ENCODE measurements around the gene ADCYAP1R1.

DNA sequence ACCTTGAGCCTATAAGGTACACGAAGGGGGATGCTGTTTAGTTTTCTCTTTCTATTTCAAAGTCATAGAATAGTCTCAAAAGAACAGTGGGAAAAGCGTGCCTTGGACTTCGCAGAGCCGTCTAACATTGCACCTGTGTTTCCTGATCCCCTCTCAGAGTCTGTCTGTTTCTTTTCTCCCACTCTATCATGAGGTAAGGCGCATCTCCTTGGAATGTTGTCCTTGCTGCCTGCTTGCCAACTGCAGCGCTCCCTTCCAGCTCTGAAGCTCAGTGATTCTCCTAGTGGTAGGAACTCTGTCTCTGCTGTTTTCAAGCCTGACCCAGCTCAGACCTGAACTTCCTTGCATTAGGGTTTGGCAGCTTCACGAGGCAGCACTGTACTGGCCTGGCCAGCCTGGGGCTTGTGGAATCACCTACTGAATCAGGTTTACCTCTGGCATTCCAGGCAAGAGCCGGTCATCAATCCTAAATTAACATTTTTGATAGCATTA is 123.9 kb downstream of the CREB5 start:
- RRBS, 2 experiments, result no CpG with 5 or more reads among the region's 8 CpGs

DNA sequence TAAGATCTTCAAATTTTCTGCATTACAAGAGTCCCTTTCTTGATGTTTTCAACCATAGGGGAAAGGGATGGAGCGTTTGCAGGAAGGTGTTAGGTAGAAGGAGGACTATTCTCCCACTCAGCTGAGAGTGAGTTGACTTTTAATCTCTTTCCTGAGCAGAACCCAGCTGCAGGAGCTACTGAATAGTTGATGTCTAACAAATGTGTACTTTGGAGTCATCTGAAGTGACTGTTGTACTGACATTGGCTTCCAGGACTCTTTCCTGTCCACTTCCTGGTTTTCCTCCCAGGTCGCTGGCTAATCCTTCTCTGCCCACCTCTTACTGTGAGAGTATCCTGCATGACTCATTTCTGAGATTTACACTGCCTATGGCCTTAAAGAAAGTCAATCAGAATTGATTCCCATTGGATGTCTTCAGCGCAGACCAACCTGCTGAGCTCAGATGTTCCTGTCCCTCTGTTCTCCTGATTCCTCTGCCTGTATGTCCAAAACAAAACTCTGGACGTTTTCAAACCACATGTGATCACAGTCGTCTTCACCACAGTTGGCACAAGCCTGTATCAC is 261.9 kb downstream of the CREB5 start:
- RRBS, 2 experiments, result no CpG with 5 or more reads among the region's 5 CpGs

DNA sequence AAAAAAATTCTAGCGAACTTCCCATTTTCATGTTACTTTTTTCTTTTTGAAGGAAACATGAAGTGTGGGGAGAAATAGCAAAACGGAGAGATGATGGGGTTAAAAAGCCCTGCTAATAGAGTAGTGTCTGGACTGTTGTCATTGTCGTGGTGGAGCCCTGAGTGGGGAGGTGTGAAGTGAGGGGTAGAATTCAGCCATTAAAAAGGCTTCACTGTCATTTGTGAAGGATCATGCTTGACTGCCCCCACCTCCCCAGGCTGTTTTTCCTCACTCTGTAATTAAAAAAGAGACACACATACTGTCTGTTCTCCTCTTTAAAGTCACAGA is 272.4 kb downstream of the CREB5 start:
- RRBS, 2 experiments, result no CpG with 5 or more reads among the region's 3 CpGs

- RRBS, 2 experiments, result no CpG with 5 or more reads among the region's 5 CpGs
These were observed 70.5 kb downstream of the CHN2 start for GRCh38 chr7:29265082-29265557.

DNA sequence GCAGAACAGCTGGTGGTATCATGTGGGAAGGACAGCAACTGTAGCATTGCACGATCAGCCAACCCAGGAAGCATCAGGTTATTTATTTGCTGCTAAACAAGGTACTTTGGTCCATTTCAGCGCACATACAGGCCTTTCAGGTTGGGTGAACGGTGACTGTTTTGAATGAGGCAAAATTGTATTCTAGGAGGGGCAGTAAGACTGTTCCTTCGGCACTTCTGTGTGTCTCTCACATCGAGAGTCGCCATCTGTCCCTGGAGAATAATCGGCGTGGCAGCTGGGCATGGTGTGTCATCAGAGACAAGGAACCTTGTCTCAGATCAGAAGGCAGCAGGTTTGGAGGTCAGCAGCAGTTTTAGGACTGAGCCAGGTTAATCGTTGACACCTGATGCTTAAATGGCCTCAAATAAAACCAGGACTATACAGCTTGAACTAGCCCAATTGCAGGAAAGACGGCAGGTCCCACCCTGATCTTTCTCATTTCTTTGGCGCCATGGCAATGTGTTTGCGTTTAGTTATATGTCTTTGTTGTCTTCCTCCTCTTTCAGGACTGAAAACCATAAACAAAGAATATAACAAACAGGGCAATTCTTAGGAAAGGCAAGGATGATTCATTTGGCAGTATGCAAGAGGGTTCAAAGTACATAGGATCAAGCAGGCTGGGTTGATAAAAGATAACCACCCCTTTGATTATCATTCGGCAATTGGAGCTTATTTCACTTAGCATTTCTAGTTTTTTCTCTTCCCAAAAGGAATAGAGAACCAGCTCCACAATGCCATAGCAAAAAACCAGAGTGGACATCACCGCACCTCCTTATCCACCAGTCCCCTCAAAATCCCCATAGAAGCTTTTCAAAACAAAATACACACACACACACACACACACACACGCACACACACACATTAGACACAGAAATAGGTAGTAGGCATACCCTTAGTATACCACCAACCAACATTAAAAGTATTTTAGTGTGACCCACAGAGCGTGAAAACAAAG is 91.9 kb upstream of the PRR15 start:
- RRBS, 2 experiments, result no CpG with 5 or more reads among the region's 16 CpGs

GRCh38 chr7:29566470-29567043 is 2.9 kb downstream of the PRR15 start:
- RRBS, 2 experiments, result 66 to 95% methylated on average over 9 to 12 of the region's 29 CpGs

GRCh38 chr7:29915367-29916149 is 74.0 kb downstream of the SCRN1 start:
- RRBS, 2 experiments, result no CpG with 5 or more reads among the region's 10 CpGs

DNA sequence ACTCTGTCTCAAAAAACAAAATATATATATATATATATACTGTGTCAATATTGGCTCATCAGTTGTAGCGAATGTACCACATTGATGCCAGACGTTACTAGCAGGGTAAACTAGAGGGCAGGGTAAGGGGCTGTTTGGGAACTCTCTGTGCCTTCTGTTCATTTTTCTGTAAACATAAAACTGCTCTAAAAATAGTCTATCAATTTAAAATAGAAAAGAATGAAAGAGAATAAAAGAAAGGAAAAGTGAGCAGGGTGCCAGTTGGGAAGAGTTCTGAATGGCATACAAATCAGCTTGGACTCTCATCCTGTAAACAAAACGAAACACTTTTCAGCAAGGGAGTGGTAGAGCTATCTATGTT is 24.7 kb downstream of the SCRN1 start:
- RRBS, 2 experiments, result no CpG with 5 or more reads among the region's 3 CpGs

DNA sequence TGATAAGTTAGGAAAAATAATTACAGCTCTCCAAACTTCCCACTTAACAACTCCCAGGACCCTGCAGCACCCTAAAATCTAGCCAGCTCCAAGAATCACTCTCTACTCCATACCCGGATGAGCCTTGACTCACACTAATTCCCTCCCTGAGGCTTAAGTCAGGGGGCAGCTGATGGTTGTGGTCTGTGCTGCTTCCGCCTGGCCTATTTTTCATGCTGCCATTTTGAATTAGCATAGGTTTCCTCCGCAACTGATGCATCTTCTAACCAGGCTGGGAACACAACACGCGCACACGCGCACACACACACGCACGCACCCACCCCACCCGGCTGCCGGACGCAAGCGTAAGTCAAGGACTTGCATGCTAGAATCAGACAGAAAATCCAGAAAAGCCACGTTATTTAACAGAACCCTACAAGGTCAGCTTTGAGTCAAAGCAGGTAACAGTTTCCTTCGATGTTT is 1.2 kb downstream of the SCRN1 start:
- RRBS, 2 experiments, result no CpG with 5 or more reads among the region's 15 CpGs

- RRBS, 2 experiments, result no CpG with 5 or more reads among the region's 3 CpGs
These were observed 67.2 kb upstream of the ZNRF2 start for GRCh38 chr7:30217063-30217686.

DNA sequence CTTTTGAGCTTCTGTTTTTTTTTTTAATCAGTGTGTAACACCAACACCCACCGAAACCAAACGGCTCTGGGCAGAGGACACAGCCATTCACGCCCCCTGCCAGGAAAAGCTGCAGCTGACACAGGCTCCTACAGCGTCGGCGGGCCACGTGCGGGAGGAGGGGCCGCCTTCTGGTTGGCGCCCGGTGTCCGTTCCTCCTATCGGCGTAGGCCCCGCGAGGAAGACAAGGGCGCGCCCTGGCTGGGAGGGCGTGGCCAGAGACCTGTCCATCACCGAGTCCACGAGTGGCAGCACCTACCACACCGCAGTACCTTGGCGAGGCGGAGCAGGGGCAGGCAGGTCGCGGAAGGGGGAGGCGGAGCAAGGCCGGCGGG is 242 bp upstream of the ZNRF2 start:
- RRBS, 2 experiments, result 3 to 7% methylated on average over 2 of the region's 29 CpGs

- RRBS, 2 experiments, result 4 to 5% methylated on average over 4 of the region's 45 CpGs
These were observed 1.5 kb downstream of the ZNRF2 start for GRCh38 chr7:30285736-30286453.

- RRBS, 2 experiments, result no CpG with 5 or more reads among the region's 5 CpGs
These were observed 38.8 kb downstream of the ZNRF2 start for GRCh38 chr7:30322929-30323903.

DNA sequence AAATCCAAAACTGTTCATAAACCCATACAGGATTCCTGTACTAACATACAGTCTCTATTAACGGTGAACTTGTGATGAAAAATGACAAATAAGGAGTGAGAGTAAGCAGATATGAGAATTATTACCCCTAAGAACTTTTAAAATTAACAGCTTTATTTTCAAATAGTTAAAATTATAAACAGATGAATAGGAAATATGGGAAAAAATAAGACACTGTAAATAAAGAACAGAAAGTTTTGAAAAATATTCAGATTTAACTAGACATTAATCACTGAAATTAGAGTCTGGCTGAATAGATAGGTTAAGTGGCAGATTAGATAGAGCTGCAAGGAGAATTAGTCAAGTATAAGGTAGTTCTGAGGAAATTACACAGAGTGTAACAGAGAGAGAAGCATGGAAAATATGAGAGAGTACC is 46.8 kb downstream of the ZNRF2 start:
- RRBS, 2 experiments, result no CpG with 5 or more reads among the region's 1 CpG

DNA sequence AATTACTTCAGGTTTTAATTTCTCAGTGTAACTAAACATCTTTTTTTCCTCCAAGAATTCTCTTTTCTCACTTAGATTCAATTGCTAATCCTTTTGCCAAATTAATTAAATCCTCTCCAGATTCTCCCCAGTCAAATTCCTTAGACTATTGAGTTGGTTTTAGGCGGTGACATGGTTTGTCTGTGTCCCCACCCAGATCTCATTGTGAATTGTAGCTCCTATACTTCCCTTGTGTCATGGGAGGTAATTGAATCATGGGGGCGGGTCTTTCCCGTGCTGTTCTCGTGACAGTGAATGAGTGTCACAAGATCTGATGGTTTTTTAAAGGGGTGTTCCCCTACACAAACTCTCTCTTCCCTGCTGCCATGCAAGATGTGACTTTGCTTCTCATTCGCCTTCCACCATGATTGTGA is 44.8 kb upstream of the GARS1 start:
- RRBS, 2 experiments, result no CpG with 5 or more reads among the region's 5 CpGs

- RRBS, 2 experiments, result no CpG with 5 or more reads among the region's 6 CpGs
These were observed 6.4 kb upstream of the CRHR2 start for GRCh38 chr7:30688537-30689208.

GRCh38 chr7:30761121-30761898 is 9.4 kb downstream of the INMT start:
- RRBS, 2 experiments, result no CpG with 5 or more reads among the region's 9 CpGs

DNA sequence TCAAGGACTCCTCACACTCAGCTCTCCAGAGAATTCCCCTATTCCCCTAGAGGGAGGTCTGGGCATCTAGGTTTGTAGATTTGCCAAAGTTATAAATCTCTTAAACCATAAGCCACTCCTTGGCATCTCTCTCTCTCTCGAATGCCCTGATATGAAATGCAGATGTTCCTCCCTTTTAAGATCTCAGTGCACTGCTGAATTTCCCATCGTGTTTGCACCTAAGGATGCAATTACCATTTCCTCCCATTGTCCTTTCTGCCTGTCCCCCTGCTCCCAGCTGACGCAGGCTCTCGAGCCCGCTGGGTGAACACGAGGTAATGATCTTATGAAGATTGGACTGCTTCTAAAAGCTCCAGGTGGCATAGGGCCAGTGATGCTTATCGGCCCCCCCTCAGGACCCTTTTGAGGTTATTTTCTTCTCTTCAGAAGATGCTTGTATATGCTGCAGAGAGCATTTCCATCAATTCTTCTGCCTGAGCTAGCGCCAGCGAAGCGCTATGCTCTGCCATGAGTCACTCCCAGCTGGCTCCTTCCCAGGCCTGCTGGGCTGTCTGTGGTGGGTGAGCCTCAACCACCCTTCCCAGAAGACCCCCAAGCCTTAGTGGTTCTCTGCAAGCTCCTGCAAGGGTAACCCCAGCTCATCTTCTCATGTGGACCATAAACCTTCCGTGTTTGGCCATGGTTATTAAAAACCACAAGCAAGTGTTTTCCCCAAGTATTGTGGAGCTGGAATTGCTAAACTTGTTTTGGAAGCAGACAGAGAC is 41.6 kb upstream of the AQP1 start:
- RRBS, 2 experiments, result no CpG with 5 or more reads among the region's 11 CpGs

DNA sequence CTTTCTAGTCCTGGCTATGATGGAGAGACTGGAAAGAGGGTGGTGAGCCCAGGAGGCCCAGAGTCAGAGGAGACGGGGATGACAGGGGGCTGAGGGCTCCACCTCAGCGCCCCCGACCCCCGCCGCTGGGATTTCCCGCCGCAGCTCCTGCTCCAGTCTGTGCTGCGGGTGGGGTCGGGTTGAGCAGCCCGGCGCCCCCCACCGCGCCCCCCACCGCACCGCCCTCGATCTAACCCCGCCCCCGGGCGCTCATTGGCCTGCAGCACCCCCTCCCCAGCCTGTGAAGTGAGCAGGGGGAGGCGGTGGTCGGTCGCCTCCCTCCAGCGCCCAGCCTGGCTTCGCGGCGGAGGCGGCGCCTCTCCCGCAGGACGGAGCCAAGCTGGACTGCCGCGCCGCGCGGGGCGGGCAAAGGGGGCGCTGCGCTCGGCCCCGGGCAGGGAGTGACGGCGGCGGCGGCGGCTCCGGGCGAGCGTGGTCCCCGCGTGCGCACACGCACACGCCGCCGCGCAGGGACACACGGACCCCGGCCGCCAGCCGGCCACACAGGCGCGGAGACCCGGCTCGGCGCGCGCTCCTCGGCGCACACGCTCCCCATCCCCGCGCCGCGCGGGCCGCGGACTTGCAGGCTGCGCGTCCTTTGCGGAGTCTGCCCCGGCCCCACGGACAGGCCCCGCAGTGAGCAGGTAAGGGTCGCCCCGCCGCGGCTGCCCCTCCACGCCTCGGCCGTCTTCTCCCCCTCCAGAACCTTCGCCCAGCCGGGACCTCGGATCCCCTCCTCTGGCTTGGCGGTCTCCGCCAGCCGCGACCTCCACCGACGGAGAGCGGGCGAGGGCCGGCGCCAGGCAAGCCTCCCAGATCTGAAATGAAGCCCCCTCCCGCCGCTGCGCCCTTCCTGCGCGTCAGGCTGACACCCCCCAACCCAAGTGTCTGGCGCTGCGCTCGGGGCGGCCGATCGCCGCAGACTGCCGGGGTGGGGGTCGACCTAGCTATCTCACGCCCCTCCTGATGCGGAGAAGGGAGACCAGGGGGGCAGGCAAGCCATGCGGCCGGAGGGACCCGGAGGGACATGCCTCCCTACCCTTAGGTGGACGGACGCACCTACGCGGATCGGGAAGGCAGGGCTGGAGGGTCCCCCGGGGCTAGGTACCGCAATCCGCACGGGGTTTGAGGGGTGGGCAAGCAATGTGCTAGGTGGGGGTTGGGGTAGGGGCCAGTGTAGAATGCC is at the start of gene ADCYAP1R1:
Gene ADCYAP1R1 (plus strand): TSS at position 313 of the 1,225 bp plus-strand sequence.
- RRBS, 2 experiments, result 19 to 22% methylated on average over 58 to 60 of the region's 131 CpGs

DNA sequence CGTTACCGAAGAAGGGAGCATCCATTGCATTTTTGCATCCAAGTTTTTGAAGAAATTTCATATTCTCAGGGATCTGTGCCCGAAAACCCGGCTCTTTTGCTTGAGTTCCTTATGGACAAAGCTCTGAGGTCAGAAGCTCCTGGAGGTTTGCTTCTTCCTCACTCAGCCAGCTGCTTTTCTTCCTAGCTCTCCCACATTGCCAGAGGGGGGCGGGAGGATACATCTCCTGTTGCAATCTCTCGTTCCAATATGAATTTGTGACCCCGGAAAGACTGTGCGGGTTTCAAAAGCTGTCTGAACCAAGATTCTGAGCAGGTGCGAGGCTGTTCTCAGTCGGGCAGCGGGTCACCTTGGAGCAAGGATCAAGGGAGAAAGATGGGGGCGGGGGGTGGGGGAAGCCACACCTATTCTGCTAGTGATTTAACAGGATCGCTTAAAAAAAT is 5.1 kb downstream of the NEUROD6 start:
- RRBS, 2 experiments, result no CpG with 5 or more reads among the region's 13 CpGs